Tibial nerve (tissue), 3 donors: Measurements from ENCODE around the genes PTX3, GFM1, TRIM59 and ARL14.

GRCh38 chr3:157114915-157115814, 44.8 kb downstream of the CCNL1 start:
- PRO-cap, result no peak
- RAMPAGE, long total RNA, 3 experiments, result no peak in any of the 3 experiments

GRCh38 chr3:157136640-157137366, 23.1 kb downstream of the CCNL1 start:
- PRO-cap, result no peak
- RAMPAGE, long total RNA, 3 experiments, result no peak in any of the 3 experiments

GRCh38 chr3:157248436-157249091, 88.6 kb upstream of the CCNL1 start:
- PRO-cap, result no peak
- RAMPAGE, long total RNA, 3 experiments, result no peak in any of the 3 experiments

- PRO-cap, result no peak
- RAMPAGE, long total RNA, 3 experiments, result no peak in any of the 3 experiments
Measured at GRCh38 chr3:157381304-157381926, 55.2 kb upstream of the PTX3 start.

GRCh38 chr3:157436469-157437110, at the start of gene PTX3:
PTX3 (plus strand) TSS chr3:157436850.
- PRO-cap, result unidirectional peak, plus-strand start at chr3:157436850
- RAMPAGE, long total RNA, 3 experiments, result start-site peak on the plus strand in 1 of 3 experiments, at chr3:157437033-157437042 at its widest, 16 reads per replicate

DNA sequence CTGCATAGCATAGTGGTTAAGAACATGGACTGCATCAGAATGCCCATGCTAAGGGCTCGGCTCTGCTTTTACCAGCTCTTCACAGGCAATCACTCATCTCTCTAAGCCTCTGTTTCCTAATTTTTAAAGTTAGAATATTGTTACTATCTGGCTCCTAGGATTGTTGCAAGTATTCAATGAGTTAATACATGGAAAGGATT, 23.7 kb downstream of the VEPH1 start:
- PRO-cap, result no peak
- RAMPAGE, long total RNA, 3 experiments, result no peak in any of the 3 experiments

DNA sequence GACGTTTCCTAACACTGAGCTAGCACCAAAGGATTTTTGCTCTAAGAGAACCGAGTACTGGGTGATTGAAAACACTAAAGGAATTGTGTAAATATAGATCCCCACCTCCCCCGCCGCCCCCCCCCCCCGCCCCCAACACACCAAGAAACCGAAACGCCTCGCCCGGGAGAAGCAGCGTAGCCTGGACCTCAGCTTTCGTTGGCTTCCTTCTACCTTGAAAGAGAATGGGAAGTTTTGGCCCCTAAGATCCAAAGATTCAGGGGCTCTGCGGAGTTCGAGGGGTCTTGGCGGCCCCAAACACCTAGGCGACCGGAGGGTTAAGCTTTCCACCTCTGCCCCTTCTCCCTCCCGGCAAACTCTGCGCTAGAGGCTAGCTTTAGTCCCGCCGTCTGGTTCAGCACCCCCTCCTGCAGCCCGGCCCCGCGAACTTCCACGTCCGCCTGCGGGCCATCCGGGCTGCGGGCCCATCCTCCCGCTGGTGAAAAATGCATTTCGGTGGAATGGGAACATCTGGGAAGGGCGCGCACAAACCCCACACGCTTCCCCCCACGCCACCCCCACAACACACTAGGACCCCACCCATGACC, 1.2 kb downstream of the SHOX2 start:
- PRO-cap, result bidirectional peak, plus-strand start at position 400 of the sequence, minus-strand start at position 360 of the sequence
- RAMPAGE, long total RNA, 3 experiments, result no peak in any of the 3 experiments

GRCh38 chr3:158644182-158645047, at the start of gene GFM1:
GFM1 (plus strand) TSS chr3:158644527.
- PRO-cap, result unidirectional peak, plus-strand start at chr3:158644635
- RAMPAGE, long total RNA, 3 experiments, result start-site peak on the plus strand in 3 of 3 experiments, at chr3:158644529-158644606 at its widest, 96 to 320 reads per replicate

DNA sequence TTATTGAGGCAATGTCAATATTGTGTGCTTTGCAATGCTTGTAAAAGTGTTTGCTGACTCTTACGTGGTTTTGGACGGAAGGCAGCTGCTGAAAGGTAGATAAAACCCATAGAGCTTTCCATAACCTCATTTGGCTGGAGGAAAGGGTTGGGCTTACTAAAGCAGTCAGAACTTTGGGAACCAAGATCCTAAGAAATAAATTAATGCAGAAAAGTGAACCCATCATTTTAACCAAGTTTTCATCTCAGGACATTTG, 354.7 kb downstream of the IQCJ-SCHIP1 start:
- PRO-cap, result no peak
- RAMPAGE, long total RNA, 3 experiments, result no peak in any of the 3 experiments

GRCh38 chr3:159763521-159763965, 461.7 kb upstream of the C3orf80 start:
- PRO-cap, result bidirectional peak, plus-strand start at chr3:159763742, minus-strand start at chr3:159763634; bidirectional peak, plus-strand start at chr3:159764093, minus-strand start at chr3:159763885
- RAMPAGE, long total RNA, 3 experiments, result no peak in any of the 3 experiments

DNA sequence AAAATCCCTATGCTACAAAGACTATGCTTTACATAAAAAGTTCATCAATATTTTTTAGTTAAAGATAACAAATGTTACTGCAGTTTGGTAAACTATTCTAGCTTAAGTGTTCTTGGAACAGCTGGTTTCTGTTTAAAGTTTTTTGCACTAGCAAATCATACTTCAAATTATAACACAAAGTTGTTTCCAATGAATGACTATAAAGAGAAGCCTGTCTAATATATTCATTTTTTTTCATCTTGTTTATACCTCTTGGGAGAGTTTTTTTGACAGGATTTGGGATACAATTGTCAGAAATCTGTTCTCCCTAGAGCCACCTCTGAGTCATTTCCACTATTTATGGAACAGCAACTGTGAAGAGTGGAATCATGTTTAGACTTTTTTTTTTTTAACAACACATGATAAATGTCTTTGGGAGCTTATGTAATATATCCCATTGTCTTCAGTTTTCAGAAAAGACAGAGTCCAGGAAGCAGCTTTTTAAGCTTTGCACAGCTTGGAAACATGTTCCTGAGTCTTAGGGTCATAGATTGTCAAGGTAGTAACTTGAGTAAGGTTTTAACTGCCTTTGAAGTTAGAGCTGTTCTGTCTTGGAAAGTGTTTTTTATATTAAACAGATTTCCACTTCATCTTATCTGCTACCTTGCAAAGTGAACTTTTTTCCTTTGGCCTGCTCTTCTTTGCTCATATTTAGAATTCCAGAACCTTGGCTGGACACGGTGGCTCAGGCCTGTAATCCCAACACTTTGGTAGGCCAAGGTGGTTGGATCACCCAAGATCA, 388.3 kb upstream of the C3orf80 start:
- PRO-cap, result no peak
- RAMPAGE, long total RNA, 3 experiments, result no peak in any of the 3 experiments

DNA sequence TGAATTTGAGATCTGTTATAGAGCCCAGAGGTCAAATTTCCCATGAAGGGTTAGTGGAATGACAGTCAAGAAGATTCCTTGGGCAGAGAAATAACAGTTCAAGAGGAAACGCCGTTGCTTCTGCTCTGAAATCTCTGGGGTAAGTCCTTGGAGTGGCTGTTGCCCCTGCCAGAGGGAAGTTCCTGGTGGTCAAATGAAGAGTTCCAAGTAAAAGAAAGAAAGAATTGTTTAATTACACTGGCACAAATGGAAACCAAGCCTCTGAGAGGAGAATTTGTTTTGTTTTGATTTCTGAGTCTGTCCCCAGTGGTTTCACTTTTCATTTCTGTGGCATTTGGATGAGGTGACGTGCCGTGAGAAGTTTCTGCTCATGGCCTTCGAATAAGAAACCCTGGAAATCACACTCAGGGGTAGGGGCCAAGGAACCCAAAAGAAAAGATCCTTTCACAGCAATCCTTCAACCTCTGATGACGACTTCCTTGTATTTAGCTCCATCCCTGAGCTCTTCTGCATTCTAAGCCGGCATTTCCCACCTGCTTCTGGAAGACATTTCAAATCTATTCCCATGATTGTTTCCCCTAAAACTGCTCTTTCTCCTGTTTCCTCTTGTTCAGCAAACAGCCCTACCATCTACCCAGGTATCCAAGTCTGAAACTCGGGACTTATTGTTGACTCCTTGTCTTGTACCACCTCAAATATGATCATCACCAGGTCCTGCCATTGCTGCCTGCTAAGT, 313.9 kb upstream of the C3orf80 start:
- PRO-cap, result no peak
- RAMPAGE, long total RNA, 3 experiments, result no peak in any of the 3 experiments

- PRO-cap, result no peak
- RAMPAGE, long total RNA, 3 experiments, result no peak in any of the 3 experiments
Measured at GRCh38 chr3:159978178-159978890, 246.9 kb upstream of the C3orf80 start.

GRCh38 chr3:160428118-160429323, 21.1 kb downstream of the TRIM59 start:
- PRO-cap, result no peak
- RAMPAGE, long total RNA, 3 experiments, result no peak in any of the 3 experiments

DNA sequence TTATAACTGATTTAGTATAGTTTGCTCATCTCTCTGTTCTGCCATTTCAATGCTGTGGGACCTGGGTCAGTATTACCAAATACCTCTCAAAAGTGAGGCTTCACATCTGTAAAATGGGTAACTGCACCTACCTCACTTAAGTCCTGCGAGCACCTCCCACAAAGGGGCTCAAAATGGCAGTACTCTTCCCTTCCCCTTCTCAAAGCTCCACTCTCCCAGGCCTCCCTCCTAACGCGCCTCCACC, 499 bp downstream of the TRIM59 start:
- PRO-cap, result no peak
- RAMPAGE, long total RNA, 3 experiments, result no peak in any of the 3 experiments

- PRO-cap, result no peak
- RAMPAGE, long total RNA, 3 experiments, result start-site peak on the minus strand in 2 of 3 experiments, at chr3:160449487-160449866 at its widest, 11 to 27 reads per replicate
Measured at GRCh38 chr3:160449409-160450268, at the start of gene TRIM59. TRIM59 (minus strand) TSS chr3:160449786.

- PRO-cap, result no peak
- RAMPAGE, long total RNA, 3 experiments, result start-site peak on the minus strand in 1 of 3 experiments, at chr3:160521815-160521911 at its widest, 20 reads per replicate
Measured at GRCh38 chr3:160521776-160522268, 43.5 kb downstream of the KPNA4 start.

DNA sequence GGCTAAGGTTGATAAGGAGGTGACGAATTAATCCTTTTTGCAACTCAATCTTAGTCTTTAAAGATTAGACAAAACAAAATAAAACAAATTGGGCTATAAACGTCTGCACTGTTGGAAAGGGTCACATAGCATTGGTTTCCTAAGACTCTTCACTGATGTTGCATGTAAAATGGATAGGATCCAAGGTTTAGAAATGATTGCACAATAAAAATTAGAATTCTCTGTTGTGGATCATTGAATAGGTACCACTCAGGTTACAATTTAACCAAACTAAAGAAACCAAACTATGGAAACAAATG, 34.6 kb upstream of the KPNA4 start:
- PRO-cap, result no peak
- RAMPAGE, long total RNA, 3 experiments, result no peak in any of the 3 experiments

DNA sequence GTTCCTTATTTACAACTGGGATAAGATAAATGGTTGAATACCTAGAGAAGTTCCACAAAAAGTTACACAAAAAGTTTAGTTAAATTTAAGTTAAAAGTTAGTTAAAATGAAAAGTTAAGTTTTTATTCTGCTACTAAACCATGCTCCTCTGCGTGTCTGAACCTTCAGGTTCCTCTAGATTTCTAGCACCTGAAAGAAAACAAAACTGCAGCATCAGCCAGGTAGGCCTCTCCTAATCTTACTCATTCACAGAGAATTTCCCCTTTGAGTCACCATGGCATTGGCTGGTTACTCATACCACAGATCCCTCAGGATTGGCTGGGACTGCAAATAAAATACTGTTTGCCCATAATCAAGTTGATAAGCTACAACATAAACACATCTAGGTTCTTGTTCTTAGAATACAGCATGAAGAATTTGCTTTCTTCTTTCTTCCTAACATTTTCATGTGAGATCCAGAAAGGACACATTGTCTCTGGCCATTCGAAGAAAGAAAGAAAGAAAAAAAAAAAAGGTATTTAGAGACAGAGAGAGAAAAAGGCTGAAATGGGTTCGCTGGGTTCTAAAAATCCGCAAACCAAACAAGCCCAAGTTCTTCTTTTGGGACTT, at the start of gene ARL14:
TSS of gene ARL14 (plus strand) at position 360 of the 609 bp plus-strand sequence.
- PRO-cap, result no peak
- RAMPAGE, long total RNA, 3 experiments, result no peak in any of the 3 experiments

- PRO-cap, result no peak
- RAMPAGE, long total RNA, 3 experiments, result no peak in any of the 3 experiments
Measured at GRCh38 chr3:160738898-160739534, 17.0 kb upstream of the PPM1L start.